LHCN-M2 (cell line): ENCODE measurements around the gene PLPPR1.

DNA sequence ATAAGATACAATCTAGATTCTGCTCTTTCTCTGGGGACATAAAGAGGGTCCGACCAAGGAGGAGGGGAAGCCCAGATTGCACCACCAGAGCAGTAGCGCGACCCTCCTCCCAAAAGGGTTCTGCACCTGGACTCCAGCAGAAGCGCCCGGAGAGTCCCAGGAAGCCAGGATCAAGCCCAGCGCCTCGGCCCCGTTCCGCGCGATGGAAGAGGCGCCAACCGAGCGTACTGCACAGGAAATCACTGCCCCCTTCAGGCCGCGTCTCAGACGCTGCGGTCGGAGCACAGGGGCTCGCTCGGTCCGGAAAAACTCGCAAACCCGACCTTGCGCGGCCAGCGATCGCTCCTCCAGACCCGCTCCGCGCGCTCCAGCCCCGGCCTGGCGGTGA lies 1.6 kb downstream of the GABBR2 start:
- RAMPAGE, long total RNA = no peak

- RAMPAGE, long total RNA = no peak
These were observed 1.0 kb downstream of the GABBR2 start for GRCh38 chr9:98707506-98708336.

- RAMPAGE, long total RNA = no peak
These were observed 42.6 kb downstream of the ANKS6 start for GRCh38 chr9:98753808-98754186.

DNA sequence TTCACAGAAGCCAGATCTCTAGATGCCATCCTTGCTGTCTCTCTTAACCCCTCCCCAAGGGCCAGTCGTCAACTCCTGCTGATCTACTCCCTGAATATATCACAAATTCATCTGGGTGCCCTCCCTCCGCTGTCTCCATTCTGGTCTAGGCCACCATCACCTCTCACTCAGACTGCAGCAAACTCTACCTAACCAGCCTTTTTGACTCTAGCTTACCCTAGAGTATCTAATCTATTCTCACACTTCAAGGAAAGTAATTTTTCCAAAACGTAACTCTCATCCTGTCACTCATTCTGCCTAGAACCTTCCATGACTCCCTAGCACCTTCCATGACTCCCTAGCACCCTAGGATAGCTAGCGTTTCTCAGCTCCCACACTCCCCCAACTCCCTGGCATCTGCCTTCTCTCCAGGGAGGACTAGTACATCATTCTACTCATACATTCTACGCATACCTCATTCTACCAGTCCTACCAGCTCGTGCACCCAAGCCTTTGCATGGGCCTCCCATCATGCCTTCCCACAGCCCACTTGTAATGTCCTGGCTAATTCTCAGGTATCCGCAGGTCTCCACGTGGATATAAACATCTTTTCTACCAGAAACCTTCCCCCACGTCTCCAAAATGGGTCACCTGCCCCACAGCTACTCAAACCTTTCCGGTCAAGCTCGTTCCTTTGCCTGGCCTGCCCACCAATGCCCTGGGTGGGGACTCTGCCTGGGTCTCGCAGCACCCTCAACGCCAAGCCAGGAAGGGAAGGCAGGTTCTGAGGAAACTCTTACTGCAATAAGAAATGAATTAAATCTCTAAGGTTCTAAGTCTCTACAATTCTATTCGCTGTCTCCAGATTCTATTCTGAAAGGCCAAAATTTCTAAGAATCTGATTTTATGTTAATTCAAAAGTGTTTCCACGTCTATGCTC lies 1.0 kb downstream of the ANKS6 start:
- RAMPAGE, long total RNA = no peak

DNA sequence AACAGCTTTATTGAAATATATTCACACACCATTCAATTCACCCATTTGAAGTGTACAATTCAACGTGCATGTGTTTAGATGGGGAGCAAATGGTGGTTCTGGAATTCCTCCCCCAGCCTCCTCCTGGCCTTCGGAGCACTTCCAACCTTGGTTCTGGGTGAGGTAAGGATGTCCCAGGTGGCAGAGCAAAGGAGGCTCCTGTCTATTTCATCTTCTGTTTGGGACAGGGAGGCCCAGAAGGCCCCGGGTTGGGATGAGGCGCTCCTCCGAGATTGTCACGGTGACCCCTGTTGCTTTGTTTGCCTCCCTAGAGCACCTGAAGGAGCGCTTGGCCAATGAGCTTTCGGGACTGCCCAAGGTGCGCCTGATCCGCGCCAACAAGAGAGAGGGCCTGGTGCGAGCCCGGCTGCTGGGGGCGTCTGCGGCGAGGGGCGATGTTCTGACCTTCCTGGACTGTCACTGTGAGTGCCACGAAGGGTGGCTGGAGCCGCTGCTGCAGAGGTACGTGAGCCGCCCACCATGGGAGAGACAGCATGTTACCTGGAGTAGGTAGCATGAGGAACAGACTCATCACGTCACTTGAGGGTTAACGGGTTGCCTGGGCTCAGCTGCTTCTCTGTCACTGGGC lies 19.1 kb downstream of the GALNT12 start:
- RAMPAGE, long total RNA = no peak

DNA sequence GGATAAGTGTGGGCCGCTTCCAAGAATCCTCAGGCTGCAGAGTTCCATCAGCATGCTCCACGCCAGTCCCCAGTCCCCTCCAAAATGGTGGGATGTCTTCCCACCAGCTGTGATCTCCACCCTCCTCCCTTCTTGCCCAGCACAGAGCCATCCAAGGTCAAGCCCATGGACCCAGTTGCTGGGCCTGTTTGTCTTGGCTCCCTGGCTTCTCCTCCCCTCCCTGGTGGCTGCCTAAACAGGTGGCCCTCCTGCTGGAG lies 33.4 kb downstream of the COL15A1 start:
- RAMPAGE, long total RNA = no peak

GRCh38 chr9:99039529-99040170 lies 65.3 kb upstream of the TGFBR1 start:
- RAMPAGE, long total RNA = no peak

DNA sequence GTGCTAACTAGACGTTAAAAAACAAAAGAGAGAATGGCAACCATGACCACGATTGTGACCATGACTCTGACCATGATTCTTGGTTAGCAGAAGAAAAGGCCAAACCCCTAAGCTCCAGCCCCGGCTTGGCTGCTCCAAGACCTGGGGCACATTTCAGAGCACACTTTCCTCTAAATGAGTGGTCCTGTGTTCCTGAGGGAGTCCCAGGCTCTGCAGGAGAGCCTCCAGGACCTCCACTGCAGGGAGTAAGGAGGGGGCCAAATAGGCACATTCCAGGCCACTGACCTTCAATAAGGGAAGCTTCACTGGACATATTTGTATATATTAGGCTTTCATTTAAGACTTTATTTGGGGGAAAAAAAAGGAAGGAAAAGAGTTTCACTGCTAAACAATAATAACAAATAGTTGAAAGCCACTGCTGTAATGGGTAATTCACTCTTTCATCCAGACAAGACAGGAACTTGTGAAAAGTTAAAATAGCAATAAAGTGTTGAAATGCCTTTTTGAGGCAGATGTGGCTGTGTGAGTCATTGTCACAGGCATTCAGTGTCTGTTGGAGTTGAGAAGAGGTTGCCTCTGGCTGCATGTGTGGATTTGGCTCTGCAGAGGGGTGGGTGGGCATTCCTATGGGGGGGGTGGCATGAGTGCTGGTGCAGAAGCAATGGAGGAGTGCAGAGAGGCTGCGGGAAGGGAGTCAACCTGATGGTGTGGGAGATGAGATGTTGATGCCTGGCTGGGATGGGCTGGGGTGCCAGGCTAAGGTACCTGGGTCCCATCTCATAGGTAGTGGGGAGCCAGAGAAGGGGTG lies 63.8 kb upstream of the TGFBR1 start:
- RAMPAGE, long total RNA = no peak

DNA sequence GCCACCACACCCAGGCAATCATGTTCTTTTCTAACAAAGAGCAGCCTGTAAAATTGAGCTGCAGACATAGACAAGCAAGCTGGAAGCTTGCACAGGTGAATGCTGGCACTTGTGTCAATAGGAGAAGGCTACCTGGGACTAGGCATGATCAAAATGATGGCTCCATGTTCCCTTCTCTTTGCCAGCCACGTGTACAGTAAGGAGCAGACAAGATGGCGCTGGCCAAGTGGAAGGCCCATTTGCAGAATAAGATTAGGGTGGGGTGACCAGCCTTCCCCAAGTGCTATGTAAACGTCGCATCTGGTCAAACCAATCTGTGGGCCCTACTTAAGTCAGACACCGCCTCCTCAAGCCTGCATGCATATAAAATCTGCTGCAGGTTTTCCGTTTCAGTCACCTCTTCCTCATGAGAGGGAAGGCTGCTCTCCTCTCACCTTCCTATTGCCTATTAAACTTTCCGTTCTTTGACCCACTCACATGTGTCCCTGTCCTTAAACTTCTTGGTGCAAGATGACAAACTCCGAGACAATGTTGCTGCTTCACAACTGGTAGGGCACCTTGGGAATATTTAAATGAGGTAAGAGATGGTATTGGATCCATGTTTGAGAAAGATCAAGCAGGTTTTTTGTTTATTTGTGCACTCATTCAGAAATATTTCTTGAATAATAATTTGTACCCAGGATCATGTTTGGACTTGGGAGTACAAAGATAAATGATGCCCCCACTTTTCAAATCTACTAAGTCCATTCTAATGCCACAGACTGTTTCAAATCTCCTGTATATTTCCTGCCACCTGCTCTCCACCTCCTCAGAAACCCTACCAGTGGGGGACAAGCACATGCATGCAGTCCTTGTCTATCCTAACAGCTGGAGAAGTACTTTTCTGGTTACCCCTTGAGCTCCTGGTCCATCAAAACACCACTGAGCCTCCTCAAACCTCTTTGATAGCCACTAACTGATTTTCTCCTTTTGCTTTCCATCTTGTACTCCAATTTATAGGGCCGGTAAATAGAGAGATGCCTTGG lies 30.6 kb upstream of the TGFBR1 start:
- RAMPAGE, long total RNA = no peak

- RAMPAGE, long total RNA = no peak
These were observed 14.2 kb downstream of the SEC61B start for GRCh38 chr9:99236255-99236660.

GRCh38 chr9:99433396-99434190 lies 211.5 kb downstream of the SEC61B start:
- RAMPAGE, long total RNA = no peak

GRCh38 chr9:99819009-99819800 lies 2.5 kb upstream of the NR4A3 start:
- RAMPAGE, long total RNA = no peak

DNA sequence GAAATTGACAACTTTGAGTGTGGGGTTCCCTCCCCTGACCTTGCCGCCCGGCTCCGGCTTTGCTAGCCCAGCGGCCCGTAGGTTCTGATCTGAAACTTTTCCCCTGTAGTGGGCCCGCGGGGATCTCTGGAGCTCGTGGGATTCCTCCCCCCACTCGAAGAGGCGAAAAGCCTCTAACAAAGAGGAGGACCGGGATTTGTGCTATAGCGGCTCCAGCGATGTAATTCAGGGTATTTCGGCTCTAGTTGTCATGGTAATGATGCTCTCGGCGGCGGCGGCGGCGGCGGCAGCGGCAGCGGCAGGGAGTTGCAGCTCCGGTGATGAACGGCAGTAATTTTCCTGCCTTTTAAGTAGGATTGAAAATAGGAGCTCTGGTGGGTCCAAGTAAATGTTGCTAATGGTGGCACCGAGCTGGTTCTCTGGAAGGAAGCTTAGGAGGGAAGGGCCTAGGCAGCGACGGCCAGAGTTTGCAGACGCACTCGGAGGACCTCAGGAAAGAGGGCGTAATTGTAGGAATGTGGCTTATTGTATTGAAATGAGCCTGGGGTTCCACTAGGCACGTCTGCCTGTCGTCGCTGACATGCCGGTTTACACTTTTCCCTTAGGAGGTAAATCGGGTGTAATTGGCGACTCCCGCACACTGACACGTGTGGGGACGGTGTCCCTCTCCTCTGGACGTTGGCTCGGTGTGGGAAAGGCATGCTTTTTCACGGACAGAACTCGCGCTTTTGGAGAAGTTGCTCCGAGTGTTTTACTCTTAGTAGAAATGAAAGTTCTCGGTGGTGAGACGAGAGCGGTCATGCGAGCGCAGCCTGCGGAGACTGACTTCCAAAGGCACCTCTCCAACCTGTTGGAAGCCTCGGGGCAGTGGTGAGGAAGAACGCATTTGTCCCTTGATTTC lies 1.0 kb downstream of the NR4A3 start:
- RAMPAGE, long total RNA = no peak

DNA sequence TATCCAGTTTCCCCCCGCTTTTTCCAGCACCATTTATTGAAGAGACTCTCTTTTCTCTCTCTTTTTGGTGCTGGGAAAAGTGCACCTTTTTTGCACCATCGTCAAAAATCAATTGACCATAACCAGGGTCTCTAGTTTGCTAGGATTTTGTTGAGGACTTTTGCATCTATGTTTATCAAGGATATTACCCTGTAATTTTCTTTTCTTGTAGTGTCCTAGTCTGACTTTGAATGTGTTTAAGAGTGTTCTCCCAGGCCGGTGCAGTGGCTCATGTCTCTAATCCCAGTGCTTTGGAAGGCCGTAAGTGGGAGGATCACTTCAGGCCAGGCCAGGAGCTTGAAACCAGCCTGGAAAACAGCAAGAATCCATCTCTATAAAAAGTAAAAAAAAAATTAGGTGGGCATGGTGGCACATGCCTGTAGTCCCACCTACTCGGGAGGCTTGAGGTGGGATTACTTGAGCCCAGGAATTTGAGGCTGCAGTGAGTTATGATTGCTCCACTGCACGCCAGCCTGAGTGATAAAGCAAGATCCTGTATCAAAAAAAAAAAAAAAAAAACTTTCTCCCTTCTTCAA lies 93.5 kb downstream of the STX17 start:
- RAMPAGE, long total RNA = no peak

DNA sequence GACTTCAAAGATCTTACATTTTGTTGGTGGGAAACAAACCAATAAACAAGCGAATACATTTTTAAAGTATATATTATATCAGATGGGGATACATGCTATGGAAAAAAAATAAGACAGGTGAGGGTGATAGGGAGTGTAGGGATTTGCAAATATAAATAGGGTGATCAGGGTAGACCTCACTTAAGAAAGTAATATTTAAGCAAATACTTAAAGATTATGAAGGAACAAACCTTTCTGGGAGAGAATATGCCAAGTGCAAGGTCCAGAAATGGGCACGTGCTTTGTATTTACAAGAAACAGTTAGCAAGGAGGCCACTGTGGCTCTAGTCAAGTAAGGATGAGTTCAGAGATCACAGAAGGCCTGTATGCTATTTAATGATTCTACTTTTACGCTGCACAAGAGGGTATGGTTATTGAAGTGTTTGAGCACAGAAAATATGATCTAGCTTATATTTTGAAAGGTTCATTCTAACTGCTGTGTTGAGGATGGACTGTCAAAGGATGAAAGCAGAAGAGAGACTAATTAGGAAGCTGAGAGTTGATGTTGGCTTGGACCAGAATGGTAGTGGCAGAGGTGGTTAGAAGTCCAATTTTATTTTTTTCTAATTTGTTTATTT lies 64.6 kb downstream of the INVS start:
- RAMPAGE, long total RNA = no peak

- RAMPAGE, long total RNA = no peak
These were observed 112.5 kb downstream of the INVS start for GRCh38 chr9:100211420-100212002.

GRCh38 chr9:100598360-100599095 lies 20.6 kb downstream of the CAVIN4 start:
- RAMPAGE, long total RNA = no peak

DNA sequence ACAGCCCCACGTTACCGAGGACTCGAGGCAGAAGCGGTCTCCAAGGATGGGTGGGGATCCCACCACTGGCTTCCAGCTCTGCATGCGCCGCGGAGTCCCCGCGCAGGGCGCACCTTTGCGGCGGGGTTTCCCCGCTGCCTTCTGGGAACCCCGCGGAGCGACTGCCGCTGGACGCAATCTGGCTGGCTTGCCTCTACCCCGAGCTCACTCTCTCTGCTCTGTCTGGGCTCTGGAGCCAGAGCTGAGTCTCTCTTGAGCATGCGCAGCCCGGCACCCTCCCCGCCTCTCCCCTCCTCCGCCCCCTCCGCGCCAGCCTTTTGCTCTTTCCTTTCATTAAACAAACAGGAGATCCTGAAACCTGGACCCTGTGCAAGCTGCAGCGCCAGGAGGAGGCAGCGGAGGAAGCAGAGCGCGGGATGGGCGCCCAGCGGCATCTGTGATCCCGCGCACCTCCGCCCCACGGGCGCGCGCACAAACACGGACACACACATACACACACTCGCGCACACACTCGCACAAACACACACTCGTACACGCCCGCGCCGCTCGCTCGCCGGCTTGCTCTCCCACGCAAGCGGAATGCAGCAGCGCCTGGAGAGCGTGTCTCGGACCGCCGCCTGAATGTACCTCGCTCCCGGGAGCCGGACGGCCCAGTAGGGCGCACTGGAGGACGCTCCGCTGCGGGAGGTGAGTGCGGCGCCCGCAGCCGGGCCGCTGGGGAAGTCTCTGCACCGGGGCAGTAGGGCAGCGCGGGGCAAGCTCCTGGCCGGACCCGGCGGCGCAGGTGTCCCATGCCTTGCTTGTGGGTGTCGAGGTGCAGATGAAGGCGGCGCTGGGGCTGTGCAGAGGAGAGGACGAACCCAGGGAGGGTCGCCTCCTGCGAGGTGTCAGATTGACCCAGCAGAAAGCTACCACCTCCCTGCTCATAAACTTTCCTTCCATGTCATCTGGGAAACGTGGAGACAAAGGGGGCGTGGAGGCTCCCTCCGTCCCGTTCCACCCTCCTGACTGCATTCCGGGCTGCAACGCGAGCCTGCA lies at the start of gene PLPPR1:
TSS of gene PLPPR1 (plus strand) at position 312 of the 1,038 bp plus-strand sequence.
- RAMPAGE, long total RNA = no peak

DNA sequence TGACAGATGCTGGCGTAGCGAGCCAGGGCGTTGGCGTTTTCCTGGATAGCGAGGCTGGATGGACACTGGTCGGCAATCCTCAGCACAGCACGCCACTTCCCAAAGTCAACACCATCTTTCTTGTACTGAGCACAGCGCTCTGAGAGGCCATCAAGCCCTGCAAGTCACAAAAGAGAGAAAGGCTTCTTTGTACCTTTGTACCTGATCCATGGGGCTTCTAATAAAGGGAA lies 8.2 kb downstream of the ALDOB start:
- RAMPAGE, long total RNA = no peak

DNA sequence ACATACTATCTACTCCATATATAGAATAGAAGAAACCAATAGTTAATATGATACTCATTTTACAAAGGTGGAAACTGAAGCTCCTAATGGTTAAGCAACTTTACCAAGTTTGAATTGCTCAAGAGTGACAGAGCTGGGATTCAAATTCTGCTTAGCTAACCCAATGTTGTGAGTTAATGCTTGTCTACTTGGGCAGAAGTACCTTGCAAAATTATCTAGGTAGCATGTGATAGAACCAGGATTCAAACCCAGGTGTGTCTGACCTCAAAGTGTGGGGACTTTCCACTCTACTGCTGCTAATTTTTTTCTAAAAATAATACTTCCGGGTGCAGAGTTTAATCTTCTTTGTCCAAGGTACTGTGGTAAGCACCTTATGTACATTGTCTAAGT lies 7.7 kb downstream of the ALDOB start:
- RAMPAGE, long total RNA = no peak